AG04449 (cell line): ENCODE measurements around a stretch of chr14.

DNA sequence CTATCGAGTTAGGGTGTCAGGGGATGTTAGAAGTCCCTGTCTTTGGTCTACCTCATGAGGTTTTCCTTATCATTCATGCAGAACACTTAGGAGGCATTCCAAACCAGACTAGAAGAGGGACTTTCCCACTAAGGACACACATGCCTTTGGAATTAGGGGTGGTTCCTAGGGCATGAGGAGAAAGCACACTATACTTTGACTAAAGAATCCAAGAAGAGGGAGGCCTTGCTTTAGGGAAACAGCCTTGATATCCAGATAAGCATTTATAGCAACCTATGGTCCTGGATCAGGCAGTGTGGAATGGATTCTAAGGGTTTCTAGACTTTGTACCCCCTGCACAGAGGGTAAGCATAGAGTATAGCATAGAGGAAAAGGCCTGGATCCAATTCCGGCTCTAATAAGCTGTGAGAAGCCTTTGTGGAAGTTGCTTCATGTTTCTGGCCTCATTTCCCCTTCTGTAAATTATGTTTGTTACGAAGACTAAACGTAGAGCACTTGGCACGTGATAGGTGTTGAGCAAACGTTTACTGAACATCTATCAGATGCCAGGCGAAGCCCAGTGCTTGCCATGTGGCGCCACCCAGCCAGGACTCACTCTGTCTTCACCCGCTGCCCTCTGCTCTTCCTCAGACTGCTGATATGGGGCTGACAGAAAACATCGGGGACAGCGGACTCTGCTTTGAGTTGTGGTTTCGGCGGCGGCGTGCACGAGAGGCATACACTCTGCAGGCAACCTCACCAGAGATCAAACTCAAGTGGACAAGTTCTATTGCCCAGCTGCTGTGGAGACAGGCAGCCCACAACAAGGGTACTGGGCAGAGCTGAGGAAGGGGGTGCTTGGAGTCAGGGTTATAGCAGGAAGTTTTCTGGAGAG, 13.2 kb downstream of the ZNF219 start:
- RRBS, result no CpG with 5 or more reads among the region's 16 CpGs

DNA sequence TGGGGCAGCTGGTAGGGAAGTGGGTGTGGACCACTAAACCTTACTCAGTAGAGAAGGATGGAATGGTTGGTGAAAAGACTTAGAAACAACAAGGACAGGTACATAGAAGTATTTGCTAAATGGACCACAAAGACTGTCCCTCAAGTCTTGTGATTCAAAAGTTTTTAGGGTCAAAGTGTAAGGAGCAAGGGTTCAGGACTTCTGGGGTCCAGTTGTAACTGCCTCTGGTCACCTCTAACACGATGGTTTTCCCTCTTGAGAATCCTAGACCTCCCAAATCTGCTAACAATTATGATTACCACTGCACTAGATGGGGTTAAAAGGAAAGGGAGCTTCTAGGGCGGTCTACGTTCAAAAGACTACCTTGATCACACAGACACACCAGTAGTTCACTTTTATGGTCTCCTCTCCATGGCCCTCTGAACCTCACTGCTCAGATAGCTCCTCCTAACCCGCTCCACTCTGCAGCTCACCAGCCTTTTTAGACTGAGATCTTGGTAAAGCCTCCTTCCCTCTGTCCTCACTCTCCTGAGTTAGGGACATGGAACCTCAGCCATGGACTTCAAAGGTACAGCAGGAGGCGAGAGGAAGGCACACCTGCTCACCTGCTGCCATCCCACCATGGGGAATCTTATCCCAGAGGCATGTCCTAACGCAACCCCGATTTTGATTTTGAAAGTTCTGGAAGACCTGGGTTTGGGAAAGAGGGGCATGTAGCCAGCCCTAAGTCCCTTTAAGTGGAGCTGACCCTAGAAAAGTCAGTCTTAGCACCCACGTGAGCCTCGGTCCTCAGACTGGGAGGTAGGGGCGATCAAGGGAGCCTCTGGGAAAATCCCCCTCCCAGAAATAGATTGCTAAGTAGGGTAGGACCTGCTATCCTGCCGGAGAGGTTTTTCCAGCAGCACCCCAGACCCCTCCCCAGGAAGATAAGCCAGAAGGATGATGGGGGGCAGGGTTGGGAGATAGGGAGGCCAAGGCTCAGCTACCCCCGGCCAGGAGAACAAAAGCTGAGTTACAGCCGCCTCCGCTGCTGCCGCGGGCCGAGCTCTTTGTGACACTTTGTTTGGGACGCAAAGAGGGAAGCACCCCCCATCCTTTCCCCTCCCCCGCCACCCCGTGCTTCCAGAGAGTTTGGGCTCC, 1.4 kb downstream of the ZNF219 start:
- RRBS, result 35% methylated on average over 2 of the region's 20 CpGs

DNA sequence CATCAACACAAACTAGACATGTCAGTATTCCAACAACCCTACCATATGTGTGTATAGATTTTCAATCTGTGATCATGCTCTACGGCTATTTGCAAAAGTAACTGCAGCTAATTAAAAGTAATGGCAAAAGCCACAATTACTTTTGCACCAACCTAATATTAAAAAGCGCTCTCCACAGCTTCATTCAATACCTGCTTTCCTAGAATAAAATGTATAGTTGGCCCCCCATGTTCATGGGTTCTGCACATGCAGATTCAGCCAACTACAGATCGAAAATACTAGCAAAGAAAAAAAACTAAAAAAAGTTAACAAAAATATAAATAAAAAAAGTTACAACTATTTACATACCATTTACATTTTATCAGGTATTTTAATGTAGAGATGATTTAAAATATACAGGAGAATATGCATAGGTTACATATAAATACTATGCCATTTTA, 53.0 kb upstream of the OR5AU1 start:
- RRBS, result no CpG with 5 or more reads among the region's 3 CpGs

- RRBS, result no CpG with 5 or more reads among the region's 3 CpGs
These were observed 53.5 kb upstream of the OR5AU1 start for GRCh38 chr14:21209237-21209806.

DNA sequence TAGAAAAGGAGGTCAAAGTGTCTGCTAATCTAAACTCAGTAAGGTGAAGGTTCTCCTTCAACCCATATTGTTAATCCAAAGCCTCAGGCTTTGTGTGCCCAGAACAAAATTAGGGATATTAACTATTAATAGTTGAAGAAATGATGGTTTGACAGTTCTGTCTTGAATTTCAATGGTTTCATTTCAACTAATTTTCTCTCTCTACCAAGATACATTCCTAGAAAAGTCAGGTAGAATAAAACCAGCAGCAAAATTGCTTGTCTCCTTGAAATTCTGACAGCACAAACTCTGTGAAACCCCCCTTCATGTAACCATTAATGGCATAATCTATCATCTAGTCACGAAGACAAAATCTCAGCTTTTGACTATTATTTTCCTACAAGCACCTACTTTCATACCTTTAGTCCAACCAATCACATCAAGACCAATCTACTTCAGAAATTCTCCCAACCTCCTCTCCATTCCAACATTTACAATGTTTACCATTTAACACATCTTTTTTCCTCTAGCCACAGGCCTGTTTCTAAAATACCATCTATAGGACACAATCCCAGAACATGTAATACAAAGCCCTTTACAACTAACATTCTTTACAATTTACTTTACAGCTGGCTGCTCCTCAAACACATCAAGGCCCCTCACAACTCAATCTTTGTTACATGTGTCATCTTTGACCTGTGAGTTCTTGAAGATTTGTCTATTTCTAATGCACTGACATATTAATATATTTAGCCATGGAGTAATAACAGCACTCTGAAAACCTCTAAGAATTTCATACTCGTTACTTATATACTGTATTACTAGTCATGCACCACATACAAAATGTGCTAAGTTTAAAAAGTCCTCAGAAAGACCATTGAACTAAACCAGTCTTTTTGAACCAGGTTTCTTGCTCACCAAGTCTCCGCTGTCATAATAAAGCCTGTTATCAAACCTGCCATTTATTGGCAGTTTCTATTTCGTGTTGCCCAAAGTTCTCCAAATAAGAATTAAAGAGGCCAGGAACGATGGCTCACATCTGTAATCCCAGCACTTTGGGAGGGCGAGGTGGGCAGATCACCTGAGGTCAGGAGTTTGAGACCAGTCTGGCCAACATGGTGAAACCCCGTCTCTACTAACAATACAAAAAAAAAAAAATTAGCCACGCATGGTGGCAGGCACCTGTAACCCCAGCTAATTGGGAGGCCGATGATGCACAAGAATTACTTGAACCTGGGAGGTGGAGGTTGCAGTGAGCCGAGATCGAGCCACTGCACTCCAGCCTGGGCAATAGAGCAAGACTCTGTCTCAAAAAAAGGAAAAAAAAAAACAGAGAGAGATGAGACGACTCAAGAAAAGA, 44.6 kb downstream of the HNRNPC start:
- RRBS, result no CpG with 5 or more reads among the region's 12 CpGs

DNA sequence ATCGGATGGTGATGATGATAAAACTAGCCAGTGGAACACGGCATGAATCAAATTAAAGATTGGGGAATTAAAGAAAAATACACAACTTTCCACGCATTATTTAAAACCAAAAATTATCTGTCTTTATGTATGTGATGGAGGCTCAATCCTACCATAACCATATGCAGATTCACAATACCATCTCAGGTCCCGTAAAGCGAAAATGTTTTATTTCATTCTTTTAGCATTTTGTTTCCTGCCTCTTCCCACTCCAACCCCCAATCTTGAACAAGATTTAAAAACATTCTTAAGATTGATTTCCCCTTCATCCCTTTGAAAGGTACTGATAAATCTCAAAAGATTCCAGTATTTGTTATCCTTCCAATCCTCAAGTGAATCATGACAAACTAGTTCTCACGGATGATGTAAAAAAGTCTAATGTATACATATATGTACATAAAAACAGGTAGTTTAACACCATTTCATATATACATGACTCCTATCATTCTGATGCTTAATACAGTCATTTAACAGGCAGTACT, 34.2 kb downstream of the HNRNPC start:
- RRBS, result no CpG with 5 or more reads among the region's 6 CpGs

DNA sequence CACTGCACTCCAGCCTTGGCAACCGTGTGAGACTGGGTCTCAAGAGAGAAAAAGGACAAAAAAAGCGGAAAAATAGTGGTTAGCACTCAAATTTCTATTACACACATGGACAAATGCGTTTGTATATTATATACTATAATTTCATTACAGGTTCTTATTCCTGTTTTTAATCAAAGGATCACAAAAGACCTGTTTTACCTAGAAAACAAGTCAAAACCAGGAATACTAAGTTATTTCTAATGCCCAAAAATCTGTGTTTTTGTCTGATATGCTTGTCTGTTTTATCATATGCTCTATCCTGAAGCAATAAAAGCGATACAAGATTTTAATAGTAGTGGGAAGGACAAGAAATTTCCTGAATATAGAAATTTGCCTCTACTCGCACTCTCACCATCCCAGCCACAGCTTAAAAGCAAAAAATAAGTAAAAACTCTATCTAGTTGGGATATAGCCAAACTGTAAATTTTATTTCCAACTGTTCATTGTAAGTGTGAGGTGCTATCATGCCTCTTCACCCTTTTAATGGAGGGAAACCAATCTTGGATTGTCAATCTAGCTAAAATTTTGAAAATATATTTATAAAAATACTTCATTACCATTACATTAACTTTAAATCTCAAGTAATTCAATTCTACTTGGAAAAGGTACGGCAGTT, 29.3 kb downstream of the HNRNPC start:
- RRBS, result no CpG with 5 or more reads among the region's 6 CpGs

- RRBS, result no CpG with 5 or more reads among the region's 8 CpGs
These were observed 19.6 kb downstream of the HNRNPC start for GRCh38 chr14:21249475-21250184.

DNA sequence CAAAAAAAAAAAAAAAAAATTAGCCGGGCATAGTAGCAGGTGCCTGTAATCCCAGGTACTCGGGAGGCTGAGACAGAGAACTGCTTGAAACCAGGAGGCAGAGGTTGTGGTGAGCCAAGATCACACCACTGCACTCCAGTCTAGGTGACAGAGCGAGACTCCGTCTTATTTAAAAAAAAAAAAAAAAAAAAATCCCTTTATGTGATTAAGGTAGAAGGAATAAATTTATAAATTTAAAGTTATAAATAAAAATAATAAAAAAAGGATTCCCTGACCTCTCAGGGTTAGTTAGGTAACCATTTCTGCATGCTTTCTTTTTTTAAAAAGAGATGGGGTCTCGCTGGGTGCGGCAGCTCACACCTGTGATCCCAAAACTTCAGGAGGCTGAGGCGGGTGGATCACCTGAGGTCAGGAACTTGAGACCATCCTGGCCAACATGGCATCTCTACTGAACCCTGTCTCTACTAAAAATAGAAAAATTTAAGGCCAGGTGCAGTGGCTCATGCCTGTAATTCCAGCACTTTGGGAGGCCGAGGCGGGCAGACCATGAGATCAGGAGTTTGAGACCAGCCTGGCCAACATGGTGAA, 8.9 kb downstream of the HNRNPC start:
- RRBS, result no CpG with 5 or more reads among the region's 9 CpGs

- RRBS, result no CpG with 5 or more reads among the region's 11 CpGs
These were observed 28.3 kb downstream of the RPGRIP1 start for GRCh38 chr14:21307955-21308888.

- RRBS, result no CpG with 5 or more reads among the region's 15 CpGs
These were observed 28.1 kb downstream of the CHD8 start for GRCh38 chr14:21427666-21428387.

- RRBS, result no CpG with 5 or more reads among the region's 3 CpGs
These were observed 269 bp downstream of the OR4E1 start for GRCh38 chr14:21673424-21673673.

GRCh38 chr14:21723465-21723967, 49.9 kb upstream of the OR4E1 start:
- RRBS, result no CpG with 5 or more reads among the region's 14 CpGs

- RRBS, result no CpG with 5 or more reads among the region's 6 CpGs
These were observed 75.8 kb upstream of the OR4E1 start for GRCh38 chr14:21749243-21749945.

- RRBS, result no CpG with 5 or more reads among the region's 4 CpGs
These were observed 151.7 kb upstream of the OR4E1 start for GRCh38 chr14:21825247-21825698.

GRCh38 chr14:21845454-21845885, 171.9 kb upstream of the OR4E1 start:
- RRBS, result no CpG with 5 or more reads among the region's 3 CpGs

- RRBS, result no CpG with 5 or more reads among the region's 4 CpGs
These were observed 177.9 kb upstream of the OR4E1 start for GRCh38 chr14:21851477-21851986.

DNA sequence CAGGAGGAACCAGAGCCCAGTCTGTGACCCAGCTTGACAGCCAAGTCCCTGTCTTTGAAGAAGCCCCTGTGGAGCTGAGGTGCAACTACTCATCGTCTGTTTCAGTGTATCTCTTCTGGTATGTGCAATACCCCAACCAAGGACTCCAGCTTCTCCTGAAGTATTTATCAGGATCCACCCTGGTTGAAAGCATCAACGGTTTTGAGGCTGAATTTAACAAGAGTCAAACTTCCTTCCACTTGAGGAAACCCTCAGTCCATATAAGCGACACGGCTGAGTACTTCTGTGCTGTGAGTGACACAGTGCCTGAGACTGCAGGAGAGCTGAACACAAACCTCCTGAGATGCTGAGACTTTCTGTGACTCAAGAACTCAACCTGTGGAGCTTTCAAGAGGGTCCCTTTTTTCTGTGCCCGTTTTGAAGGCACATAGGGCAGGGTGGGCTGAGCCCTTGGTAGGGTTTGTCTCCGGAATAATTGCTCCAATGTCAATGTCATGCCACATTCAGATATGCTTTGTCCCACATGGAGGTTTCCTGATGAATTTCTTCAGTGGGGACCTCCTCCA, 305.3 kb upstream of the OR4E1 start:
- RRBS, result no CpG with 5 or more reads among the region's 6 CpGs

GRCh38 chr14:22158962-22159661, 429.9 kb downstream of the DAD1 start:
- RRBS, result no CpG with 5 or more reads among the region's 6 CpGs